Mammary epithelial cell (primary cell): ENCODE data around the genes DYNLRB2 and GCSH.

DNA sequence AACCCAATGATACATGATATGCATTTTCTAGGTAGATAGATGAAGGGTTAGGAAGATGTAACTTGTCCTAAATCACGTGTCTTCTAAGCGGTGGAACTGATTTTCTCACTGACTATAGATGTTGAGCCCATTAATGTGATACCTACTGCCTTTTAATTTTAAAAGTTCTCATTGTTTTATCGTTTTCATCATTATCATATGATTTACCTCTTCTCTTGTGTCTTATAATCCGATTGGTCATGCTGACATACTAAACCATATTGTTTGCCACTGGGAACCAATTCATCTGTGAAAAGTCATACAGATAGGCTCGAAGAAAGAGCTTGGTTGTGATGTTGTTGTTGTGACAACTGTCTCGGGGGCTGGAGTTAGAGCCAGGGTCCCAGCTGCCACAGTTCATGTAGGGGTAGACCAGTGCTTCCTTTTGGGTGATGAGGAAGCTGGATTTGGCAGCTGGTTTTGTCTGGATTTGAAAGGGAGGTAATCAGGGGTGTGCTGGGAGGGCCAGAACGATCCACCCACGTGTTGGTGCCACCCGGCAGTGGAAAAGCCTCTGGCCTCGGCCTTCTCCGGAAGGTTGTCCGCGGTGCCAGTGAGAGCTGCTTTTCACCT, 438.0 kb downstream of the WWOX start:
- CAGE, long polyA plus RNA = no peak
- RRBS = 90% methylated on average over 3 of the region's 13 CpGs

- CAGE, long polyA plus RNA = no peak
- RRBS = no CpG with 5 or more reads among the region's 5 CpGs
These were observed 584.4 kb downstream of the WWOX start for GRCh38 chr16:78683855-78684256.

GRCh38 chr16:78742436-78743402, 643.3 kb downstream of the WWOX start:
- CAGE, long polyA plus RNA = no peak
- RRBS = no CpG with 5 or more reads among the region's 22 CpGs

- CAGE, long polyA plus RNA = no peak
- RRBS = no CpG with 5 or more reads among the region's 20 CpGs
These were observed 671.0 kb downstream of the WWOX start for GRCh38 chr16:78770321-78770971.

DNA sequence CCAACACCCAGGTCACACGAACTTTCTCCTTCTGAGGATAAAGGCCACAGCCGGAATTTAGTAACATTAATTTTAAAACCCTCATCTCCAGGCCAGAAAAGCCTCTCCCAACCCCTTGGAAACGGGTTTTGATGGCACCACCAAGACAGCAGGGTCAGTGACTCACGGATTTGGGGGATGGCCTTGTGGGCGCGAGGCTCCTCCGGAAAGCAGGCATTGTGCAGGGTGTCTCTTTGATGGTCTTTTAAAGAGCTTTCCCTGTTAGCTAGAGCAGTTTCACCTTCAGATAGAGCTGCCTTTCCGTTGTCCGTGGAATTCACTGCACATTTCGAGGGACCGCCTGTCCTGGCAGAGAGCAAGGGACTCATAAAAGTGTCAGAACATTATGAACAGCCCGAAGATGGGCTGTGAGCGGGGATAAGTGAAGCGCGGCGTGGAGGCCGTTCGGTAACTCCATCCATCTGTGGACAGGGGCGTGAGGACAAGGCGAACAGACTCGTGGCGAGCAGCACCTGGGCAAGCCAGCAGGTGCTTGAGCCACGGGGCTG, 371.3 kb downstream of the MAF start:
- CAGE, long polyA plus RNA = no peak
- RRBS = no CpG with 5 or more reads among the region's 23 CpGs

DNA sequence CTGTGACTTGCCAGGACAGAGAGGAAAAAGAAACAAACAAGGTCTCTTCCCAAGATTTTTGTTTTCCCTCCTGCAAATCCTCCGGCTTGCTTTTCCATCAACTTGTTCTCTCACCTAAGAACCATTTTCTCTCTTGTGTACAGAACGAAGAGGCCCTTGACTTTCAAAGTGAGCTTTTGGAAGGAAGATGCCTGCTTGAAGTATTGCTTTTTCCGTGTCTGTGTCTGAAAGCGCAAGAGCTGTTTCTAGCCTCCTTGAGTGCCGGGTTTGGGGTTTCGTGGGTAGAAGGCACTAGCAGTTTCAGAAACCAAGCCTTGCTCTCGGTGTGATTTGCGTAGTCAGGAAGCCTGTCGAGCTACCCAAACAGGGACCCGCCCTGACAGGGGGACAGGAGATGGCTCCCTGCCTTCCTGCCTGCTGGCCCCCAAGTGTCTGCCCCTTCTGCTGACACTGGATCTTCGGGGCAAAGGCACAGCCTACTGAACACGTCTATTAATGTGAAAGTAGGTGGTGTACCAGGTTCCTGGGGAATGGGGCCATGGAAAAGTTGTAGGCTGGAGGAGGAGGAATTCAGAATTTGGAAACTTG, 322.1 kb downstream of the MAF start:
- CAGE, long polyA plus RNA = no peak
- RRBS = no CpG with 5 or more reads among the region's 12 CpGs

DNA sequence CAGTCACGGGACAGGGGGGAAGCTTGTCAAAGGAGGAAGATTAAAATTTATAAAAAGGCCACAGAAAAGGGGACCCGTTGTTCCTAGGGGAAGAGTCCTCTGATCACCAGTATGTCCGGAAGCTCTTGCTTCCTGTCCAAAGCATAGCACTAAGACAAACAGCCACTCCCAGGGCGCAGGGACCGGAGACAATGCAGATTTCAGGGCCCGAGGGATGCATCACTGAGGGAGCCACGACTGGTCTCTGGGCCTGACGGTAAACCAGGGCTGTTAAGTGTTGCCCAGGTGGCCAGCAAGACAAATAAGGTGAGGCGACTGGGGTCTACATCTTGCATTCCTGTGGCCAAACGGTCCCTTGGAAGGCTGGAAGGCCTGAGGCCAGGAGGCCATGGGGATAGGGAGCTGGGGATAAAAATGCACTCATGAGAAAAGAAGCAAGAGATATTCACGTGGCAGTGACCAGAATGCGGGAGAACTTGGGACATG, 95.1 kb downstream of the MAF start:
- CAGE, long polyA plus RNA = no peak
- RRBS = 85% methylated on average over 3 of the region's 12 CpGs

GRCh38 chr16:79542038-79542767, 58.3 kb downstream of the MAF start:
- CAGE, long polyA plus RNA = no peak
- RRBS = no CpG with 5 or more reads among the region's 15 CpGs

- CAGE, long polyA plus RNA = no peak
- RRBS = 1% methylated on average over 15 of the region's 66 CpGs
These were observed 170.0 kb upstream of the MAF start for GRCh38 chr16:79770094-79771409.

DNA sequence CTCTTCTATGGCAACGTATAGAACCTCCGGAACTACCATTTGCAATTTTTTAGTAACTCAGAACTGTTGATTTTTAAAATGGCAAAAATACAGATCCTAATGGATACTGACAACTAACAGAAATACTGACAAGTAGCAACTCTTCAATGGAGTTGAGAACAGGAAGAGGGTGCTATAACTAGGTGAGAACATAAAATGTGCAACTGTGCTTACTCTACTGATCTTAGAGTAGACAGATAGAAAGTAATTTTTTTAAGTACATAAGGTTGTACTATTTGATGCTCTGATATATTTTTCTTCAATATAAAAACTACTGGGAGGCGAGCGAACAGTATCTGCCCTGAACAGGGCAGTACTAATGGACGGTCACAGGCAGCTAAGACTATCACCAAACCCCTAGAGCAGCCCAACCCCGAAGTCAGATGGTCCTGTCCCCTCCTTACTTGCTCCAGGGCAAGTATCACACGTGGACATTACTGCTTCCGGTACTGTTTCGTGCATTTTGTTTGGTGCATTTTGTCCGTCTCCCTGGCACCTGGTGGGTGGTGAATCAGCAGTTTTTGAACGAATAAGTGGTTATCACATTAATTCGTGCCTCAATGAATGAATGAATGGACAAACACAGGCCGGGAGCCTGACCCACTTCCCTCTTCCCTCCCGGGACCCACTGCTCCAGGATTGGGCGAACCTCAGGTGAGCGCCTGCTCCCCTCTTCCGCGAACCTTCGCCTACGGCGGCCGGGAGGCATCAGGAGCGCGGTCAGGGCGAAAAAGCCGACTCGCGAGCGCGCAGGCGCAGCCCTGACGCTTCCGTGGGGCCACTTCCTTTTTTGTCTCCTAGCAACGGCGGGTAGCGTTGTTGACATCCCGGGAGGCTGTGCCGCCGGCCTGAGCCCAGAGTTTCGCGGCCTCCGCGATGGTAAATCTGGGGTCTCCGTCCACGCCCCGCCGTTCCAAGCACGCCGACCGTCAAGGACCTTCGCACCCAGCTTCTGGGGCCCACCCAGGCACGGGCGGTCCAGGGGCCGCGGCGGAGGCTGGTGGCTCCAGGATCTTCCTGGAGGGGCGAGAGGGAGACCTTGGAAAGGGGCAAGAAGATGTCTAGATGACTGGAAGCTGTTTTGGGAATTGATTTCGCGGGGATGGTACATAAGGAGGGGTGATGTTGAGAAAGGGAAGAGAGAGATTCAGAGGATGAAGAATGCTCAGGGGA, at the start of gene DYNLRB2:
Gene DYNLRB2, plus strand, starts transcription at position 832 of the 1,212 bp plus-strand sequence.
- CAGE, long polyA plus RNA = no peak
- RRBS = 2% methylated on average over 8 of the region's 59 CpGs

GRCh38 chr16:80806805-80807535, 2.6 kb upstream of the CDYL2 start:
- CAGE, long polyA plus RNA = no peak
- RRBS = no CpG with 5 or more reads among the region's 7 CpGs

DNA sequence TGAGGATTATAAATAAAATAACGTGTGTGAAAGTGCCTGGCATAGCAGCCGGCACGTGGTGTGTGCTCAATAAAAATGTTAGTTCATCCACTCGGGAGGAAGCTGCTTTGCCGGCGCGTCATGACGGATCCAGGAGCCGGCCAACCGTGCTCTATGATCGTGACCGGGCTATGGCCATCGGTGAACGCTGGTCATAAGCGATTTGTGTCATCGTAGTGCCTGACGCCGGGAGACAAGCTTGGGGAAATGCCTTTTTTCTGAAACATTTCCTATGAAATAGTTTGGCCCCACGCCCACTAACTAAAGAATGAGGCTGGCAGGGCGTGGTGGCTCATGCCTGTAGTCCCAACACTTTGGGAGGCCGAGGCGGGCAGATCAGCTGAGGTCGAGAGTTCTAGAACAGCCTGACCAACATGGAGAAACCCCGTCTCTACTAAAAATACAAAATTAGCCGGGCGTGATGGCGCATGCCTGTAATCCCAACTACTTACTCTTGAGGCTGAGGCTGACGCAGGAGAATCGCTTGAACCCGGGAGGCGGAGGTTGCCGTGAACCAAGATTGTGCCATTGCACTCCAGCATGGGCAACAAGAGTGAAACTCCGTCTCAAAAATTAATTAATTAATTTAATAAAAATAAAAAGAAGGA, 73.8 kb downstream of the CMC2 start:
- CAGE, long polyA plus RNA = no peak
- RRBS = 11% methylated on average over 9 of the region's 33 CpGs

- CAGE, long polyA plus RNA = no peak
- RRBS = no CpG with 5 or more reads among the region's 4 CpGs
These were observed 2.1 kb downstream of the CMC2 start for GRCh38 chr16:81004564-81005090.

DNA sequence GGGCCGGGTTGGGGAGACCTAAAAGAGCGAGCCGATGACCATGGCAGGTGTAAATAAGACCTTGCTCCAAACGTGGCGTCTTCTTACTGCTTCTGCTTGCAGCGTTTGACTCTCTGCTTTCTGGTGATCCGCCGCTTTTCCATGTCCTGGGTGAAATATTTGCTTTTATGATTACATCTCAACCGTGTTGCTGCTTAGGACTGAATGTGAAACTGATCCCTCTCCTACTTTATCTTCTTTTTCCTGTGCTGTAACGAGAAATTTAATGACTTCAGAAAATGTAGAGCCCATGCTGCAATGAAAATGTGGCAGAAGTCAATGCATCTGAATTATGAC, 18.2 kb downstream of the ATMIN start:
- CAGE, long polyA plus RNA = no peak
- RRBS = no CpG with 5 or more reads among the region's 10 CpGs

DNA sequence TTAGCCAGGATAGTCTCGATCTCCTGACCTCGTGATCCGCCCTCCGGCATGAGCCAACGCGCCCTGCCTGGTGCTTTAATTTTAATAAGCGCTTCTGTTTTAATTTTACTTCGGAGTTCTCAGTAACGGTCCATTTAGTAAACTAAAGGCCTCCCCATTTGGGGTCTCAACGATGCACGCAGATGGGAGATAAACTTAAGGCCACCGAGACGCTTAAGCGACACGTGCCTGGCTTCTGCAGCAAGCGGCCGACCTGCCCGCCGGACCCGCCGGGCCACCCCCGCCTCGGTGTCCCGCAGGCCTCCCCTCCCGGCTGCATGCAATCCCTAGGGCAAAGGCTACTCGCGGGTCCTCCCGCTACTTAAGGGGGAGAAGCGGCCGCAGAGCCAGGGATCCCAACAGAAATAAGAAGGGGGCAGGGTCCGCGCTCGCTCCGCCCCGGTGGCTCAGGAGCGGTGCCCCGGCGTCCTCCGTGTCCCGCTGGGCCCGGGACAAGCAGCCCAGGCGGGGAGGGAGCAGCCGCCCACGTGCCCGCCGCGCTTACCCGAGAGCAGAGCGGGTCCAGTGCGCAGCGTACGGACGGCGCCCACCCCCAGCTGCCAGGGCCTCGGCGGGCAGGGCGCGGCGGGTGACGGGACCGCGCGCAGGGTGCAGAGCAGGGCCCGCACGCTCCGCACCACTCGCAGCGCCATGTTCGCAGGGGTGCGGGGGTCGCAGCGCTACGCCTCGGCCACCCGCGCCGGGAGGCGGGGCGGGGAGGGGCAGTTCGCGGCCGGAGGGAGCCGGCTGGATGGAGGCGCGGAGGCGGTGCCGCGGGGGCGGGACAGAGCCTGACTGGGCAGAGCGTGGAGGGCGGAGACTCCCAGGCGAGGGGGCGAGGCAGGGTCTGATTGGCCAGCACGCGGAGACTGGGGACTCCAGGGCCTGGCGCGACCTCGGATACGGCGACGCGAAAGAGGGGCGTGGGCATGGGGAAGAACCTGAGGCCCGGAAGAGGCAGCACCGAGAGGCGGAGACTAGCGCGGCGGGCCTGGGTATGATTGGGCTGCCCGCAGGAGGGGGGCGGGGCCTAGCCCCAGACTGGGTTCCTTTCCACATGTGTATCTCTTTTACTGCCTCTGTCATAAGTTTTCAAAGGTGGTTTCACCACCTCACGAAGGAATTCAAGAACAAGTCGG, at the start of gene GCSH:
Gene GCSH, minus strand, starts transcription at position 809 of the 1,178 bp plus-strand sequence.
- CAGE, long polyA plus RNA = no peak
- RRBS = 4% methylated on average over 5 of the region's 113 CpGs

GRCh38 chr16:81407161-81407653, 37.4 kb upstream of the CMIP start:
- CAGE, long polyA plus RNA = no peak
- RRBS = no CpG with 5 or more reads among the region's 9 CpGs

DNA sequence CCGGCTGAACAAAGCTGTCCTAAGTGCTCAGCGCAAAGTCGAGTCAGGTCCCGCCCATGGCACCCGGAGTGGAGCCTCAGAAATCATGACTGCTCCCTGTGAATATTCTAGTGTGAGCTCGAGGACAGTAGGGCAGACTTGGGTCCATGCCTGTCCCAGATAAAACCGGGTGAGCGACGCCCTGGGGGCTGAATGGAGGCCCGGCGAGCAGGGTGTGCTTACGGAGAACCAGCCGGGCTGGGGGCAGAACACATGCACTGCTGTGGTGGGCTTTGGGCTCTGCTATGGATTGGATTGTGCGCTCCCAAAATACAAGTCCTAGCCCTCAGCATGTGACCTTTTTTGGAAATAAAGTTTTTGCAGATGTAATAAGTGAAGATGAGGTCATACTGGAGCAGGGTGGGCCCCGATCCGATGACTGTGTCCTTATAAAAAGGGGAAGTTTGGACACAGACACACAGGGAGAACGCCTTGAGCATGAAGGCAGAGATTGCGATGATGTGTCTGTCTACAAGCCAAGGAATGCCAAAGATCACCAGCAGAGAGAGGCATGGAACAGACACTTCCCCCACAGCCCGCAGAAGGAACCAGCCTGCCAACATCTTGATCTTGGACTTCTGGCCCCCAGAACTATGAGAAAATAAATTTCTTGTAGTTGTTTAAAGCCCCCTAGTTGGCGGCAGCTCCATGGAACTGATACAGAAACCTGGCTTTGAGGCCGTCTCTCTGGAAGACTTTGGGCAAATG, 12.7 kb upstream of the CMIP start:
- CAGE, long polyA plus RNA = no peak
- RRBS = 76% methylated on average over 6 of the region's 21 CpGs

- CAGE, long polyA plus RNA = no peak
- RRBS = no CpG with 5 or more reads among the region's 14 CpGs
These were observed 2.3 kb downstream of the CMIP start for GRCh38 chr16:81446924-81447242.

DNA sequence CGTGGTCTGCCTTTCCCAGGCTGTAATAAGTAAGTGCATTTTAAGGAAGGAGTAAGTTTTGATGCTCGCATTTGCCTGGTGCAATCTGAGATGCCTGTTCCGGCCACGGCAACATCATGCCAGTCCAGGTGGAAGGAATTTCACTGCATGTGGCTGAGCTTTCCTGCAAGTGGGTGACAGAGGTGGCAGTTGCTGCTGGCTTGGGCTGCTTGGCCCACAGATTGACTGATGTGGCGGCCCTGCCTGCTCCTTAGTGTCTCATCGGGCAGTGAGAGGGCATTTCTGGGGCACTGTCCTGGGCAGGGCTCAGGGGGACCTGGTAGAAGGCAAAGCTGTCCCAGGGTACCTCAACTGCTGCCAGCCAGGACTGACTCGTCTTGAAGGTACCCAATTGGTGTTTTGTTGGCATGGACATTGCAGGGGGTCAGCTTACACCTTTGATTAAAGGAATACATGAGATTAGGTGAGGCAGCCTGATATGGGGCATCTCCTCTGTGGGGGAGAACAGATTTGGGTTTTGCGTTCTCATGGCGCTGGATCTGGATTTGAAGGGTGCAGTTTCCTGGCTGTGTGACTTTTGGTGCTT, 5.3 kb downstream of the CMIP start:
- CAGE, long polyA plus RNA = no peak
- RRBS = no CpG with 5 or more reads among the region's 9 CpGs

DNA sequence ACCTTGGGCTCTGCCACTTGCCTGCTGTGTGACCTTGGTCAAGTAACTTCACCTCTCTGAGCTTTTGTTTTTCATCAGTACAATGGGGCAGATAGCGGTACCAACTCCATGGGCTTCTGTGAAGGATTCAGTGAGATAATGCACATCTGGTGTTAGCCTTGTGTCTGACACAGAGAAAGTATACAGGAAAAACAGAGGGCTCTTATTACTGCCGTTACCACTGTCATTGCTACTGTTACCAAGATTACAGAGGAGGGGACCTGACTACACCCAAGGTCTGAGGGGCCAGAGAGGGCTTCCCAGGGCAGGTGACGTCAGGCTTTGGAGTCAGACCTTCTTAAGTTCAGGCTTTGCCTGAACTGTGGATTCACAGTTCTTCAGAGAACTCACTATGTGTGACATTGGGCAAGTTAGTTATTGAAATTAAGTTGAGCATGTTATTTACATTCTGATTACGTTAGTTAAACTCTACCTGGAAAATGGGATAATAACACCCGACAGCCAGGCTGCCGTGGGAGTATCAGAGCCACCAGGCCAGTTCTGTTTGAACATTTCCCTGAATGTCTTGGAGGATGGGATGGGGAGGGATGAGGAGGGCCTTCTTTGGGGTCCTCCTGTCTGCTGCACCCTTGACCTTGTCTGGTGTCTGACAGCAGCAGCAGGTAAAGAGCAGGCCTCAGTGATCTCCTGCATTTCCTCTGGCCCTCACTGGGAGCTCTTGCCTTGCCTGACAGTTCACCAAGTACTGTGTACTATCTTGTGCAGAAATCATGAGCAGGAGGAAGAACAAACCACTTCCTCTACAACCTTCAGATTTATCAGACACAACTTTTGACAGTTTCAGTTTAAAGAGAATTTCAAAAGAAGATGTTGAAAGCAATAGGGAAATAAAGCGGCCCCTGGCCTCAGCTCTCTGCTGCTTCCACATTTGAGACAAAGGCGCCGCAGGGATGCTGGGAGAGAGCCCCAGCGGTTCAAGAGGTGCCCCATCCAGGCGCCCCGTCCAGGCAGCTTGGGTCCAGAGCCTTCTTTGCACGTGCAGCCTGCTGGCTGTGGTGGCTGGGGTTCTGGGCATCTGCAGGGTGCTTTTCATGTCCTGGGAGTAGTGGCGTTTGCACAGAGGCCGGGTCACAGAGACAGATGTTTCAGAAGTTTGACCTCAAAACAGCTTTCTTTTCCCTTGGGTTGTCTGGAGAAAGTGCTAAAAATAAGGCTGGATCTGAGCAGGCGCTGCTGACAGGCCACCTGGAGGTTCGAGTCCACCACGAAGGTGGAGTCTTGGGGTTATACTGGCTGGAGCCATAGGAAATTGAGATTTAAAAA, 25.2 kb downstream of the CMIP start:
- CAGE, long polyA plus RNA = no peak
- RRBS = no CpG with 5 or more reads among the region's 18 CpGs